HTR-8/SVneo (cell line): ENCODE measurements around a stretch of chr1.

- RRBS = no CpG with 5 or more reads among the region's 20 CpGs
These were observed 2.6 kb downstream of the PARP1 start for GRCh38 chr1:226404879-226406041.

DNA sequence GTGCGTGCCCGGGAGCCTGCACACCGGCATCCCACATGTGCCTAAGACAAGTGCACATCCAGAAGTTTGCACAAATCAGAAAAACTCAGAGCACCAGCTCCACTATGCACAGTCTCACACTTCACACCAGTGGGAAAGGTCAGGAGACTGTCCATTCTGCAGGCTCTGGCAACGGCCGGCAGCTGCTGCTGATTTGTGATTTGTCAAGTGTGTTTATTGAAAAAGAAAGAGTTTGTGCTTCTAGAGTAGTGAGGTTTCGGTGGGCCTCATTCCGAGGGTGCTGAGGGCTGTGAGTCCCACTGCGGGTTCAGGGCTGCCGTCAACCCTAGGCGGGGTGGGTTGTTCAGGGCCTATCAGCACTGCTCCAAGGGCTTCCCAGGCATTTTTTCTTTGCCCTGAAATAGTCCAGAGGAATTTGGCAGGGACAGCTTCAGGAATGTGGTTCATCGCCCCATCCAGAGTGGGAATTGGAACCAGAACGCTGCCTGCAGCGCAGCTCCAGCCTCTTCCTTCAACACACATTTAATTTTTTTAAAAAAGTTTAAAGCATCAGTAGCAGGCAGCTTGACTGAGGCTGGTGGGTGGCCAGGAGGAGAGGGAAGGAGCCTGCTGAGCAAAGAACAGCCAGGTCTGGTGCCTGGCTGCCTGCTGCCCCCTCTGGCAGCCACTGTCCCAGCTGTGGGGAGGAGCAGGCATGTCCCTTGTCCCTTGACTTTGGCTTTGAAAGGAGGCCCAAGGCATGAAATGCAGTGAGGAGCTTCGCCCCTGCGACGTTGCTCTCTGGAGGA, 19.6 kb downstream of the STUM start:
- RRBS = no CpG with 5 or more reads among the region's 16 CpGs

DNA sequence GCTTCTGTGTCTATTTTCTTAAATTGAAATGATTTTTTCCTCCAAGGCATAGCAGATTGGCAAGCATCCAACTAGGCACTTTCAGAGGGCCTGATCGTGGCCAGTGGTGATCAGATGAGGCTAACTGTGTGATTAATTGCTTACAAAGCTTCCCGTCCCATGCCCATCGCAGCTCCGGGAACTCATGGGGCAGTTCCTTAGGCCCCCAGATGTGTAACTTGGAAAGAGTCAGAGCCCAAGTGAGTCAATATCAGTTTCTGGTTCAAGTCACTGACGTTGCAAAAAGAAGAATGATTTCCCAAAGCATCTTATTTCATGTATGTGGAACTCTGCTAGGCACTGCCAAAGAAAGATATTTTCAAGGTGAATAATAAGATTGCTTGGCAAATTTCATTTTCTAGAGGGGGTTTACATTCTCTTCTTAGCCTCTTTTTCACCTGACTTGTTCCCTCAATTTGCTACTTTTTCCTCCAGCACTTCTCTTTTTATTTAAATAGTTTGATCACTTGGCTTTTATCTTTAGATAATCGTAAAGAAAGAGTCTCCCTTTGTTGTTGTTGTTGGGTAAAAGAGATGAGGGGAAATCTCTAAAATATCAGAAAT, 82.0 kb downstream of the ITPKB start:
- RRBS = no CpG with 5 or more reads among the region's 6 CpGs

GRCh38 chr1:226688260-226688848, 50.7 kb downstream of the ITPKB start:
- RRBS = no CpG with 5 or more reads among the region's 7 CpGs

DNA sequence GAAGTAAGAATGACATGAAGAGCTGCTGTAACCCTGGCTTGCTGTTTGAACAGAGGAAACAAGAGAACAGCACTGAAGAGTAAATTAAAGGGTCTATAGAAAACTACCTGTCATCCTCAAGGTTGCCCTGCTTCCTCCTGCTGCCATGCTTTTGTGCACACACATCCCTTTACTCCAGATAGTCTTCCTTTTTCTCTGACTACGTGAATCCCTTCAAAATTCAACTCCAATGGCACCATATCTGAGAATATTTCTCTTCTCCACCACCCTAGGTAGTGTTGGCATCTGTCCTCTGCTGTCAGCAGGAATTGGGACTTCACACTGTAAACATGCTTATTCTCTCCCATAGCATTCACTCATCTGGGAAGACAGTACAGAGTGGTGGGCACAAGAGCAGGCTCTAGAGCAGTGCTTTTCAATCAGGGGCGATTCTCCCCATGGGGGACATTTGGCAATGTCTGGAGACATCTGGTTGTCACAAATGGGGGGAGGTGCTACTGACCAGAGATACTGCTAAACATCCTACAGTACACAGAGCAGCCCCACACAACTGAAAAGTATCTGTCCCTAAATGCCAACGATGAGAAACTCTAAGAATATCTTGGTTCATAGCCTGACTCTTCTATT, 24.5 kb downstream of the ITPKB start:
- RRBS = no CpG with 5 or more reads among the region's 3 CpGs

DNA sequence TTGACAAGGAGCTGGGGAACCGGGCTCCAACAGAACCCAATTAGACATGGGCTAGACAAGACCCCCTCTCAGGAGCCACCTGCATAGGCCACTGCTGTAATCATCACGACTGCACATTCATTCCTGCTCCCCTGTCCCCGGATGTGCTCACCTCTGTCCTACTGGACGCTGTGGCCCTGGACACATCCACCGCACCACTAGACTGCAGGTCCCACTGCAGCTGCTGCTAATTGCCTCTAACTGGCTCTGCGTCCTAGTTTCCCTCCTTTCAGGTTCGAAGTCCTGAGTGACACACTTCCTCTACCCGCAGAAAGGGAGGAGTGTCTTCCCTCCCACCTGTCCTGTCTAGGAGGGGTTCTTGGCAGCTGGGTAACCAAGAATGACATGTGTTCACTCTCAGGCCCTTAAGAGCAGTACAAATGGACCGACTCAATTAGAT, 40.4 kb upstream of the ITPKB start:
- RRBS = 88% methylated on average over 3 of the region's 9 CpGs

DNA sequence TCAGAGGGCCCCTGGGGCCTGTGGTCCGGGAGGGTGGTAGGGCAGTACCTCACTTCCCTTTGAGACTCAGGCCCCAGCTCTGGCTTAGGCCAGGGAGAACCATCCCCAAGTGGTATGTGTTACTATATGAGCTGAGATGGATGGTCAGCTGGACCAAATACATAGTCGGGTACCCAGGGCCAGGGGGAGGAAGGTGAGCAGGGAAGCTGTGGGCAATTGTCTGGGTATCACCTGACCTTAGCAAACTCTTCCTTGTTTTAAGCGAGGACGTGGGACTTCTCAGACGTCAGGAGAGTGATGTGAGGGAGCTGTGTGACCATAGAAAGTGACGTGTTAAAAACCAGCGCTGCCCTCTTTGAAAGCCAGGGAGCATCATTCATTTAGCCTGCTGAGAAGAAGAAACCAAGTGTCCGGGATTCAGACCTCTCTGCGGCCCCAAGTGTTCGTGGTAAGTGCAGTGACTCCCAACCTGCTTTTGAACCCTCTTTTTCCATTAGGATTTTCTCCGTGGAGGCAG, 4.7 kb downstream of the PSEN2 start:
- RRBS = no CpG with 5 or more reads among the region's 11 CpGs

- RRBS = 6% methylated on average over 6 of the region's 31 CpGs
These were observed 530 bp downstream of the COQ8A start for GRCh38 chr1:226940478-226941170.

DNA sequence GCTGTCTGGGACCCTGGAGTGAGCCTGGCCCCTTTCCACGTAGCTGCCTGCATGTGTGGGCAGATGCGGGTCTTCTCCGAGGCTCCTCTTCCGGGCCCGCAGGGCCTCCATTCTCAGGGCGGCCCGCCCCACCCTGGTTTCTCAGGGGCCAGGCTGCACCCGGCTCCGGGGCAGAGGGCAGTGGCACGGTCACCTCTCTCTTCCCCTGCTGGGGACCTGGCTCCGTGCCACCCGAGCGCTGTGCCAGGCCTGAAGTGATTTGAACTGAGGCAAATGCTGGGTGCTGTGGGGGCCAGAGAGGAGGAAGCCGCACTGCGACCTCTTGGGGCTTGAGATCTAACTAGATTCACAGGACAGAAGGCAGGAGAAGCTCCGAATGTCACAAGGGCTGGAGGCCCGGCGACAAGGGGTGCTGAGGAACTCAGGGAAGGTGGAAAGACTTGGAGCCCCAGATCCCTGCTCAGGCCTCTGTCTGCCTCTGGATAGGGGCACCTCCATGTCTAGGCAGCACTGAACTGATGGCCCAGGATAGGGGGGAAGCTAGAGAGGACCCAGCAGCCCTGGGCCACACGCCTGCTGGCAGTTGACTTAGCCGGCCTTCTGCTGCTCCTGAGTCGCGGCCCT, 40.7 kb downstream of the COQ8A start:
- RRBS = 81% methylated on average over 5 of the region's 22 CpGs

DNA sequence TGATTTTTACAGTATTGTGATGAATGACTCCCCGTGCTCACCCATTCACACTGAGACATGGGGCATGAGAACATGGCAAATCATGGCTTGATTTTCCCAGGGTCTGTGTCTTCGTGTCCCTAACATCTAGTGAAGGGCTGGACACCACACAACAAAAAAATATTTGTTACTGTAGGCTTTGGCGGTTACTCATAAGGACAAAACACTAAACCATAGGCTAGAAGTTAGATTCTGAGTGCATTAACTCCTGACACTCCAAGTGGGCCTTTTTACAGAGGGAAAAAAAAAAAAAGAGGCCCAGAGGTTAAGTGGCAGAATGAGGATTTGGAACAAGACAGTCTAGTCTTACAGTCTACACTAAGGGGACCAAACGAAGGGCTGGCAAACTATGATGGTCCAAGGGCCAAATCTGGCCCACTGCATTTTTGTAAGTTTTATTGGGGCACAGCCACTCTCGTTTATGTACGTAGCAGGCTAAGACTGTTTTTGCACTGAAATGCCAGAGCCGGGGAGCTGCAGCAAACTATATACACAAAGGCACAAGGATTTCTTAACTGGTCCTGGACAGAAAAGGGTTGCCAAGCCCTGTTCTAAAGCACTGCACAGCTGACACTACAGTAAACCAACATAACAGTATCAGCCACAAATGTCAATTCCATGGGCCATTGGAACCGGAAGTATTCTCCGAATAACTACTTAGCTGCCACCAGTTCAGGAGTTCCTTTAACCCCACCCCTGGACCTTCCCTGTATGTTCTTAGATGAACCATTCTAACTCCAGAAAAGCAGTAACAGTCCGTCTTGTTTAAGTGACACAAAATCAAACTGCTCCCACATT, 48.8 kb downstream of the COQ8A start:
- RRBS = no CpG with 5 or more reads among the region's 10 CpGs

DNA sequence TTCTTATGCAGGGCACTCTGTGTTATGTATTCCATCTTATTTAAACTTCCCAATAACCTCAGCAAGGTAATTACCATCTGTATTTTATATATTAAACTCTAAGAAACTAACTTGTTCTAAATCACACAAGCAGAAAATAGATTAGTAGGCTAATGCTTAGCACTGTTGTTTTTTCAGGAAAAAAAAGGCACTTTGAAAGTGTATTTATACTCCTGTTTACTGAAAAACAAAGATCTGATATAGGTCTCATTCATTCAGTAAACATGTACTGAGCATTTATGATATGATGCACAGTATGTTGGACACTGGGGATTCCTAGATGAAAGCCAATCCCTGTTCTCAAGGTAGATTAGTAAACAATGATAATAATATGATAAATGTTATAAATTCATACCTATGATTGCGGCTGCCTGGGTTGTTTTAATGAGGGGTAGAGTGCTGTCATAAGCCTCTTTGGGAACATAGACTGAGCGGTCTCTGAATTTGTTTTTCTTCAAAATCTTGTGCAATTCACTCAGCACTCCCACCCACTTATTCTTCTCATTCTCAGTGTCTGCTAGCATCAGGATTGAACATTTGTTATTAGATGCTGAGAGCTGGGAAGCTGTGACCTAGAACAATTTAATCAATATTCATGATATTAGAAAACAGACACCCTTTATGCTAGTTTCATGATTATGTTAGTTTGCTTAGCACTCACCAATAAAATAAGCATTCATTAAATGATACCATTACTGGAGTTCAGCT, 91.0 kb downstream of the COQ8A start:
- RRBS = no CpG with 5 or more reads among the region's 2 CpGs

- RRBS = no CpG with 5 or more reads among the region's 1 CpG
These were observed 97.3 kb downstream of the COQ8A start for GRCh38 chr1:227037088-227038068.

DNA sequence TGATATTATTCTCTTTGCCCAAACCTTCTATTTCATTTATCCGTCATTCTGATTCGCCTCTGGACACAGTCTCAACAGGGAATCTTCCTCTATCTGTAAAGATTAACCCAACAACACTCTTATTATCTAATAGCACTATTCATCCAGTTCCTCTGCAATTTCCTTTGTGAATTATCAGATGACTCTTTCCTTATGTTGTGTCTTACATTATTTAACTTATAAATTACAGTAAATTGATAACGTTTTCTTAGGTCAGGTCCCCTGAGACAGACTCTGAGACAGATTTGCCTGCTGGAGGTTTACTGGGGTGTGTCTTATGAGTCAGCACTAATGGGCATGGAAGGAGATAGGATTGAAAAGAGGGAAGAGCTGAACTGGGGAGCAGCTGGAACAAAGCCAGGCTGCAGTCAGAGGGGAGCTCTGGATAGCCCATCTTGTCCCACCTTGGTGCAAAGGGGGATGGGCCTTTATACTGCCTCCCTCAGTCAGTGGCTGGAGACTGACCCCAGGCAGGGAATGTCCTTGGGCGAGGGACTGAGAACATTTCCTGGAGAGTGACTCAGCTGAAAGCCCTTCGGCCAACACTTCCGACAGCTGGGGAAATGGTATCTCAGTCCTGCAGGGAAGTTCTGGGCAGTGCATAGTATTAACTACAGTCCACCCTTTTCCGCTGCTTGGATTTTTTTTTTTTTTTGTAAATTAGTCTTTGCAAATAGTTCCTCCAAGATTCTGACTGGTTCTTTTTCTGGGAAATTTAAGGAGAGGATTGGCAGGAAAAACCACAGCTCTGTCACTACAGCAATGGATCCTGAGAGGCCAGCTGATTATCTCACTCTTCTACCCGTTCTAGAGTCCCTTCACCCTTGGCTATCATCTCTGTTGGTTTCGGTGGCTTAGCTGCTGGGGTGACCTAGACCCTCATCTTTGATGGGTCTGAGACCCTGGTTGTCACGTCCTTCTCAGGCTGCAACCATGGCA, 39.0 kb upstream of the CDC42BPA start:
- RRBS = no CpG with 5 or more reads among the region's 10 CpGs

- RRBS = 3% methylated on average over 11 of the region's 53 CpGs
These were observed 6.4 kb downstream of the JMJD4 start for GRCh38 chr1:227728310-227729484.

DNA sequence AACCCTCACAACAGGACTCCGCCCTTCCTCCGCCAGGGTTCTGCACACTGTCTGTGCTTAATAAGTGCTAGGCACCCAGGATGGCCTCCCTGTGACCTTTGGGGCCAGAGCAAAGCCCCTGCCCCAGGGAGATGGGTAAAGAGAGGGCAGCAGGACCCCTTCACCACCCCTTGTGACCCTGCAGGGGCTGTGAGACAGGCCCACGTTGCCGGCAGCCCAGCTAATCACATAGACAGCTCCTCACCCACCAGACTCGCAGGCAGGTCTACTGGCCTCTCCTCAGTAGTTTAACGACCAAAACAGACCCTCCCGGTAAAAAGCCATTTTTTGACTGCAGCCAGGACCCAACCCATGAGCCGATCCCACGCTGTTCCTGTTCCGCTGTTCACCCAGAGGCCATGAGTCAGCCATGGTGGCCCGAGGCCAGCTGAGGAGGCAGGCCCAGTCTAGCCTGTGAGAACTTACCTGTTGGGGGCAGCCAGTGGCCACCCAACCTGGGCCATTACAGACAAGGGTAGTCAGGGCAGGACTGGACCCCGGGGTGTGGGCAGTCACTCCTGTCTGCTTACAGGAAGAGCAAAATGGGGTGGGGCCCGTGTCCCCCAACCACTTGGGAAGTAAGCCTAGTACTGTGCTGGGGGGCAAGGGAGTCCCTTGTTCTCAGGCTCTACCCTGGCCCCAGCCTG, 62.1 kb downstream of the WNT9A start:
- RRBS = 58% methylated on average over 3 of the region's 13 CpGs

- RRBS = 14% methylated on average over 31 of the region's 69 CpGs
These were observed 1.3 kb downstream of the WNT9A start for GRCh38 chr1:227946121-227947211.

GRCh38 chr1:228083850-228084194, 1.3 kb downstream of the ARF1 start:
- RRBS = no CpG with 5 or more reads among the region's 16 CpGs

DNA sequence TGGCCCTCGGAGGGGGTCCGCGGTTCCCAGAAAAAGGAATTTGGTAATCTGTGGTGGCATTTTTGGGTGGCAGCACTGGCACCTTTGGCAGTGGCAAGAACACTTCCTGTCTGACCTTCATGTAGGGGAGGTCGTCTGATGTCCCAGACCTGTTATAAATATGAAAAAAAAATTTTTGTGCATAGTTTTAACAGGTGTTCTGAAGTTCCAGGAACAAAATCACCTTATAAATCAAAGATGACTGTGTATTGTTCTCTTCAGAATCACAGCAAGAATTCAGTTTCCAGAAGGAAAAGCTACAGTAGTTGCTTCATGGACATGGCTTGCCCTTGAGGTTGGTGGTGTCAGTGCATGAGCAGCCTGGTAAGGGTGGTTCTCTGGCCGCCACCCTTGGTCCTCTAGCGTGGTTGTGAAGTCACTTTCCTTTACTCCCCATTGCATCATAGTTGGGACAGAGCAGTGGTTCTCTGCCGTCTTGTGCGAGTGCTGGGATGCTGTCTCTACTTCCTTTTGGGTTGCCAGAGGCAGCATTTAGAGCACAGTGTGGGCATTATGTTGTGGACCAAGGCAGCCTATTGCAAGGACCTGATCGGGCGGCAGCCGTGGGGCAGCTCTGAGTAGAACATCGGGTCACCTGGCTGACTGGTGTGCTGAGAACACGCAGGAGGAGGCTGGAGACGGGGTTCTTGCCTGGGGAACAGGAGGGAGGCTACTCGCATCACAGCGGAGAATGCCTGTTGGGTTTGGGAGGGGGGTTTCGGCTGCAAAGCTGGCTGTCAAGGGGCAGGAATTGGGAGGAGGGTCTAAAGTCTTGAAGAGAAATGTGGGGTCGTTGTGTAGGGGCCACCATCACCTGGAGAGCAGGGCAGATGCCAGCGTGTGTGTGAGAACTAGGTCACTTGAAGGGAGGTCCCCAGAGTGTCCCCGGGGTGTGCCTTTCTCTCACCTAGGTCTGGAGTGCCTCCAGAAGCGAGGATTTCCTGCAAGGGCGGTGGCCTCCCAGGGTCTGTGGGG, 6.2 kb downstream of the ARF1 start:
- RRBS = no CpG with 5 or more reads among the region's 22 CpGs

DNA sequence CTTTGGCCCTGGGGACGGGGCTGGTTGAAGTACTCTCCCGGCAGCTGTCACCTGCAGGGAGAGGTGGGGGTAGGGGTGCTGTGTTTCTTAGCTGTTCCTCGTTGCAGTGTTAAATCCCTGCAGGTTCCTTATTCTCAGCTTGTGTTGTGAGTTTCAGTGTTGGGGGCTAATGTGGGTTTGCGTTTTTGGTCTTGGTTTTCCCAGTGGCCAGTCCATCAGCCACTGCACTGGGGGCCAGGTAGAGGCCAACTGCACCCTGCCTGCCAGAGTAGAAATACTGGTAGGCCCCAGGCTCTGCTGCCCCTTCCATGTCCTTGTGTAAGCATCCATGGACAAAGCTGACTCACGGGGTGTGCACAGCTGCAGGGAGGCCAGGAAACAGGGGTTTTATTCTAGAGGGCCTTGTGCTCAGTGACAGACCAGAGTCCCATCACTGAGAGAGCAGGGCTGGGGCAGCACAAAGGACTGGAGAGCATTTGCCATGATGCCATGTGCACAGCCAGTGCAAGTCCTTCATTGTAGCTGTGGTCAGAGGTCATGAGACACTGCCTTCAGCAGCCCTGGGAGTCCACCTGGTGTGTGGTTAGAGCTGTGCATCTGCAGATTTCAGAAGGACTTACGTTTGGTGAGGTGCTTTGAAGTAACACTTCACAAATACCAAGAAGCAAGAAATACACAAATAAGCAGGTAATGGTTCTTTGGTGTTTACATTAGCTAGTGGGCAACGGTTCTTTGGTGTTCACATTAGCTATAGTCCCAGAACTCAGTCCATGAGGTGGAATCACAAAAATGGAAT, 8.1 kb downstream of the ARF1 start:
- RRBS = no CpG with 5 or more reads among the region's 7 CpGs

DNA sequence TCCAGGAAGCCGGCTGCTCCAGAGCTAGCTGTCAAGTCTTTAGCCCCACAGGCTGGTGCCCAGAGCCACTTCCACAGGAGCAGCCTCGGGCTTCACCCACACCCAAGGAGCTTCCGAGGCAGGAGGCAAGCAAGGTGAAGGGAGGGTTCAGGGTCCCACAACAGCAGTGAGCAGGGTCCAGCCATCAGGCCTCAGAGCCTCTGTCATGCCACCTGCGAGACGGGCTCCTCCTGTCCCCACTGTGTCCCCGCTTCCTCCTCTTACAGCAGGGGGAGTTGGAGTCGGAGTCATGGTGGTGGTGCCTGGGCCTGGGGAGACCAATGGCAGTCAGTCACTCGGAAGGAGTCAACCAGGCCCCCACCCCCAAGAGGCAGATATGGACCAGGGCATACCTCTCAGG, 2.2 kb downstream of the C1orf35 start:
- RRBS = no CpG with 5 or more reads among the region's 8 CpGs